Vein endothelial cell (primary cell): Measurements from ENCODE around the gene CYP11A1.

GRCh38 chr15:73804504-73804999 is 51.4 kb upstream of the INSYN1 start:
- CAGE, long polyA plus RNA, result no peak

- CAGE, long polyA plus RNA, result no peak
Measured at GRCh38 chr15:73809715-73810208, 56.6 kb upstream of the INSYN1 start.

DNA sequence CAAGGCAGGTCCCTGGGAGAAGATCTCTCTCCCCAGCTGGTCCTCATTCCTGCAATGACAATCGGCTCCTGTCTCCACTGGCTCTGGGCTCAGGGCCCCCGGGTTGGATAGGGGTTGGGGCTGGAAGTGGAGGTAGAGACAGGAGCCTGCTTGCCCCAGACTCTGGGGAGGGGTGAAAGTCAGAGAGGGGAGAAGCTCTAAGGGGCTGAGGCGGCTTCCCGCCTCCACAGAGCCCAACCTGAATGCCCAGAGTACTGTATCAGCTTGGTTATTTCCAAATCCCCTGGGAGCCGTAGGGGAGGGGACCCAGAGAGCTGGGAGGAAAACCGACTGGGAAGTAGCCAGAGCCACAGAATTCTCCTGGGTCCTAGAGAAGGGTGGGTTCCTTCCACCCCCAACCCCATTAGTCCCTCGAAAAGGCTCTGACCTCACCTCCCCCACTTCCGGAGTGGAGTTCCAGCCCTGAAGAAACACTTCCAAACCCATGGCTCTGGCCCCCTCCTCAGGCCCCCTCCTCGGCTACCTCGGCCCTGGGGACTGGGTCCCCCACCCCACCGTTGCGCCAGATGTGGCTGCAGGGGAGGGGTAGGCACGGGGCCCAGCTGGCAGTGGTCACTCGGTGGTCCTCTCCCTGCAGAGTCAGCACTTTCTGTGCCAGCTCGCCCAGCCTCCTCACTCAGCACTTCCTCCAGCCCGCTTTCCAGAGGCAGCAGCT is 3.7 kb upstream of the LOXL1 start:
- CAGE, long polyA plus RNA, result no peak

- CAGE, long polyA plus RNA, result no peak
Measured at GRCh38 chr15:73924227-73924844, 1.9 kb upstream of the LOXL1 start.

GRCh38 chr15:73981690-73982026 is 10.4 kb downstream of the STOML1 start:
- CAGE, long polyA plus RNA, result no peak

GRCh38 chr15:73996948-73997346 is 2.4 kb downstream of the PML start:
- CAGE, long polyA plus RNA, result no peak

DNA sequence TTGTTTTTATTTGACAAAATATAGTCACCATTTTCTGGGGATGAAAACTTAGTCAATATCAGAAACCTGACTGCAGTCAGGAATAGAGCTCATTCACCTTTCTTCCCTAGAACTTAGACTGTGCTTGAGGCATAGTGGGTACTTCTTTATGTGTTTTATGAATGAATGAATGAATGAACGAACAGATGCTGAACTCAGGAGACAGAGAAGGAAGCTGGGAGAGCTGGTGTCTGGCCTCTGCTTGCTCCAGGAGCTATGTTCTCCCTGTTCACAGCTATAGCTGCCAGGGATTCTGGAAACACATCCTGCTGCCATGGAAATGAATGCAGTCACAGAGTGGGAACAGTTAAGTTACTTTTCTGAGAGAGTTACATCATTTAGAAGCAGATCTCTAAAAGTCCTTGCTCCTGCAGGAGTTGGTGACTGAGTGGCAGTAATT is 17.0 kb upstream of the ISLR start:
- CAGE, long polyA plus RNA, result no peak

GRCh38 chr15:74174752-74175401 is 1.4 kb downstream of the ISLR start:
- CAGE, long polyA plus RNA, result no peak

DNA sequence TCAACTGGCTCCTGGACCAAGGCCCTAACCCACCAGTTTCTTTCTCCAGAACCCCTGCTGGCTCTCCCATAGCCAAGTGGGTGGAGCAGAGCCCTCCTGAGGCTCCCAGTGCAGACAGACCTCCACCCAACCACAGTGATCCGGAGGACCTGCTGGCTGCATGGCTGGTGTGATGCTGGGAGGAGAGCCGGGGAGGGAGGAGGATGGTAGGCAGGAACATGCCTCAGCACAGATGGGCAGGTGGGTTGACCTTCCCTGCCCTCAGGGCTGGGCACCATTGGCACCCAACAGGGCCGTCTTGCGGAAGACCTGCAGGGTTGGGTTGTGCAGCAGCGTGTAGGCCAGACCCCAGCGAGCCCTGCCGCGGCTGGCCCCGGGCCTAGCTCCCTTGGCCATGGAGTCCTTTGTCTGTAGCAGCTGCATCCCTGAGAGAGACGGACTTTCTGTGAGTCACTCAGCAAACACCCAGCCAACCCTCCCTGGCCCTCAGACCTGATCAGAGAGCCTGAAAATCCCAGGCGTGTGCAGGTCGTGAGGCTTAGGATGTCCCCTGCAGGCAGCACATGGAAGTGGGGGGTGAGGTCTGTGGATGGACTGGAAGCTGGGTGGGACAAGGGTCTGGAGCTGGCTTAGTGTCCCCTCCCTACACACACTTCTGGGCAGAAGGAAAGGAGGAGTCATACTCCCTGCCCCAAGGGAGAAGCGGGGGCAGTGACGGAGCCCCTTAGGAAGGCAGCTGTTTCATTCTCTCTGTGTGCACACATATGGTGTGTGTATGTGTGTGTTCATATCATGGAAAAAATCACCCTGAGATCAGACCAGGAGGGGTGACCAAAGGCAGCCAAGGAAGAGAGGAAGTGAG is 6.5 kb downstream of the ISLR start:
- CAGE, long polyA plus RNA, result no peak

DNA sequence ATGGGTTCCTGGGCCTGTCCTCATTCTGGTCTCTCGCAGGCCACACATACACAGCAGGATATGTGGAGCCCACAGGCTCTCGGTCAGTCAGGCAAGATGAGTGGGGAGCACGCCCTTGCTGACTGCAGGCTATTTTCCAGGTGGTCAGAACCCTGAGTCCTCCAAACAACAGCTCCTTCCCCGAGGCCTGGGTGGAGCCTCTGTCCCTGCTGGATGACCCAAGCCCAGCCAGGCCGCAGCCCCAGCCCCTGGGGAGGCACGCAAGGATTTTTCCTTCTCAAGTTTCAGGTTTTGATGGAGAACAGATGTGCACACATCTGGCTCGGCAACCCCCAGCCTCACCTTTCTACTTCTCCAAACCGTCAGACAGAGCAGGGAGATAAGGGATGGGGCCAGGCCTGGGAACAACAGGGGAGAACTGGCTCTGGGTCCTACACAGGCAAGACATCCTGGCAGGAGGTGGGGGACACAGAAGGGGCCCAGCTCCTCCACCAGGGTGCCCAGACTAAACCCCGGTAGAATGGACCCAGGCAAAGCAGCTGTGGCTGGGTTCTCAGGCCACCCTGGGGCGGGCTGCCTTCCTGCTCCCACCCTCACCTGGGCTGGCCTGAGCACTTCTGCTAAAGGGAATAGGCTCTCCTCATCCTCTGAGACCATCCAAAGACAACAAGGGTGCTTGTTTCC is 1.5 kb downstream of the STRA6 start:
- CAGE, long polyA plus RNA, result no peak

DNA sequence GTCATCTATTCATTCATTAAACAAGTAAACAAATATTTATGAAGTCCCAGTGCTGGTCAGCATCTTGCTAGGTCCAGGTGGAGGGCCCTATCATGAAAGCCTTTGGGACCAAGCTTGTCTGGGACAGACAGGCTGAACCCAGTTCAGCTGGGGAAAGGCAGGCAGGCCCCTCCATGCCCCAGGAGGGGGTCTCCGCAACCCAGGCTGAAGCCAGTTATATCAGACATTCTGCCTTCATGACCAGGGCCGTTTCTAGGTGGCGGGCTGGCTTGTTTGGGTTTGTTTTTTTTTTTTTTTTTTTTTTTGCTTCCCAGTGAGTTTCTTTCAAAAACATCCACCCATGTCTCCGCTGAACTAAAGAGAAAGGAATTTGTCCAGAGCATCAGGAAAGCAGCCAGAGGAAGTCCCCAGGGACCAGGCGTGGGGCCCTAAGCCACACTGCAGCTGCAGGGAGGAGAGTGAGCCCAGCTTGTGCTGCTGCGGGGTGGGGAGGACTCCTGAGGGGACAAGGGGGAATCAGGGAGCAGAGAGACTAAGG is 49.8 kb downstream of the CYP11A1 start:
- CAGE, long polyA plus RNA, result no peak

DNA sequence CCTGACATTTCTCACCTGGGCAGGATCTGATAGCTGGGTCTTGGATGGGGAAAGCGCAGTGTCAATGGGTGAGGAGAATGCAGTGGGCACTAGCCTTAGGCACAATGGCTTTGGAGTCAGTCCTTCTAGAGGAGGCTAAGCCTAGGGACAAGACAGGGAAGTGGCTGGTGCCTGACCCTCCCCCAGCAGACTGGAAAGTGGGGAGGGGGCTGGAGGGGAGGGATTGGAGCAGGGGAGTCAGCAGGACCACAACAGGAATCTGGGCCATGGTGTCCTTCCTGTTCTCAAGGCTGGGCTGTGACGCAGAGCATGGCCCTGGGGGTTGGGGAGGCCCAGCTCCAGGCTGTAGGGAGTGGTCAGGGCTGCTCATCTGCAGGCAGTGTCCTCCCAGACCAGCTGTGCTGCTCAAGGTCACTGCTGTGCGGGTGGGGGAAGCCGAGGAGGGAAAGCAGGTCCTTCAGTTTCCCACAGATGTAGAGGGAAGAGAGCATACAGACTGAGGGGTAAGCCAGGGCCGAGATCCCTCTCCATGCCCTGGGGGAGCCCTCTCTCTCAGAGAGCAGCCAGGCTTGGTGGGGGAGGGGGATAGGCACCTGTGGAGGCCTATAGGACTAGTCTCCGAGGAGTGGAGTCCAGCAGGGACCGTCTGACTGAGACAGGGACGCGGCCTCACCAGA is 40.7 kb downstream of the CYP11A1 start:
- CAGE, long polyA plus RNA, result no peak

DNA sequence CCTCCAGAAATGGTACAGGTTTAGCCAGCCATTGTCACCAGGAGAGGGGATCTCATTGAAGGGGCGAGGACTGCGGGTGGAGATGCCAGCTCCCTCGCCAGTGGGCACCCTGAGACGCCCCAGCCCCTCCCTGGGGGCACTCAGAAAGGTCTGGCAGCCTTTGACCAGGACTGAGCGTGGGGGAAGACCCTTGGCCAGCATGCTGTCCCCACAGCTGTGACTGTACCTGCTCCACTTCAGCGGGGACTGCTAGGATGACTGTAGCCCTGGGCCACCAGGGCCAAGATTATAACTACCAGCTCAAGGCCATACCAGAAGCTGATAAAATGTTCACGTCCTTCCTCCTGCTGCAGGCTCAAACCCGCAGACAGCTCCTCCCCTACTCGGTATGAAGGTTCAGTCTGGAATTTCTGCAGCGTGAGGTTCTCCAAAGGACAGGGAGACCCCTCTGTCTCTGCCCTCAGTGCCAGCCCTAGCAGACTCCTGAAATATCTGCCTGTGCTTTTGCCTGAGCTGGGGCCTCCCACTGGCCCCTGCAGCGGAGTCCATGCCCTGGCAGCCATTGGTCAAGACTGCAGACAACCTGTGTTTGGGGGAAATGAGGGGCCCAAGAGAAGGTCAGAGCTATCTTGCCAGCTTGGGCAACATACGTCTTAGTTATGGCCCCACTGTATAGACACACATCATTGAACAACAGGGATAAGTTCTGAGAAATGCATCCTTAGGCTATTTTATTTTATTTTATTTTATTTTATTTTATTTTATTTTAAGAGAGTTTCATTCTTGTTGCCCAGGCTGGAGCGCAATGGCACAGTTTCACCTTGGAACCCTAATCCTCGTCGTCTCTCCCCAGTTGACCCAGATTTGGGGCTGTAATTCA is at the start of gene CYP11A1:
TSS of gene CYP11A1 (minus strand) at position 262 of the 880 bp plus-strand sequence.
- CAGE, long polyA plus RNA, result no peak

GRCh38 chr15:74595696-74596003 is 20.0 kb upstream of the CLK3 start:
- CAGE, long polyA plus RNA, result no peak

GRCh38 chr15:74631435-74632158 is 16.0 kb downstream of the CLK3 start:
- CAGE, long polyA plus RNA, result no peak

DNA sequence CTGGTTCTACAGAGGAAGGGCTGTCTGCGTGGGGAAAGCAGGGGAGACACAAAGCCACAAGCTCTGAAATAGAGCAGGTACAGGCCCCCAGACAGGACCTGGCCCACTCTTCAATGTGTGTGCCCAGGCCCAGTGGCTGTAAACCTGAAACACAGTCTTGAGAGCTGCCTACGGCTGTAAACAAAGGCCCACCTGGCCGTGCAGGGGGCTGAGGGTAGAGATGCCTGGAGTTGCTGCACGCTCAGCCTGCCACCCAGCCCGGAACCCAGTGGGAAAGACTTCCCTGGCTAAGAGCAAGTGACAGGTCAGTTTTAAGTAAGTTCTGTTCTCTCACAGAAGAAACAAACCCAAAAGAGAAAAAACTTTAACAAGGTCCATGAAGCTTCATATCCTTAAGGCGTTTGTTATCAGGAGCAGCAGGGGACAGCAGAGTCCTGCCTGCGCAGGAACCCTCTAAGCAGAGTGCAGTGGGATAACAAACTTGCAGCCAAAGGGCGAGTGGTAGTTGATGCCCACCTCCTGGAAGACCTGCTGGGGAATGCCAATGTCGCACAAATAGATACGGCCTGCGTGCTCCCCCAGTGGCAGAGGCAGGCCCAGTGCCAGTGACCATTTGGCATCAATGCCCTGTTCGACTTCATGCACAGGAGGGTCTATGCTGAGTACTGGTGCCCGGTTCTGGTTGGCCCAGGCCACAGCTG is 16.7 kb downstream of the CLK3 start:
- CAGE, long polyA plus RNA, result no peak

DNA sequence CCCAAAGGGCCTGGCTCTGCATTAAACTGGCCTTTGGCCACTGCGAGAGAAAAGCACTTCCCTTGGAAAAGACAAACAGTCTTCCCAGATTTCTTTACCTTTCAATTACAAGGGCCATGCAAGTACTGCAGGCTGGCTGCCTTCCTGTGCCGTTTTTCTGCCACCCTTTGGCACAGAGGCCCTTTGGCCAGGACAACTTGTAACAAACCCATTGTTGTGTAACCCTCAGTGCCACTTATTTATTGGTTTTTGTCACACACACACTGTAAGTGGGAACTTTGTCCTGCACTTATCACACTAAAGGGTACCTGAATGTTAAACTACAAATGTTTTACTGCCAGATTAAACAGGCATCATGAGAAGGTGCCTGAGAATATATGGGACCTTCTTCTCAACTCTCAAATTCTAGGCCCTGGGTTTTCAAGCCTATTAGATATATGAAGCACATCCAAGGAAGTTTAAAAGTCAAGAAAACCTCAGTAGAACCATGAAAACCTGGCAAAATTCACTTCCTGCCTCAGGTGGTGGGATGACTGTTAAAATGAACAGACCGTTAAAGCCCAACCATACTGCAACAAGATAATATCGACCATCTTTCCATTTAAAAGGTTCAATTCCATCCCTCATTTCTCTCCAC is 31.4 kb downstream of the EDC3 start:
- CAGE, long polyA plus RNA, result no peak

DNA sequence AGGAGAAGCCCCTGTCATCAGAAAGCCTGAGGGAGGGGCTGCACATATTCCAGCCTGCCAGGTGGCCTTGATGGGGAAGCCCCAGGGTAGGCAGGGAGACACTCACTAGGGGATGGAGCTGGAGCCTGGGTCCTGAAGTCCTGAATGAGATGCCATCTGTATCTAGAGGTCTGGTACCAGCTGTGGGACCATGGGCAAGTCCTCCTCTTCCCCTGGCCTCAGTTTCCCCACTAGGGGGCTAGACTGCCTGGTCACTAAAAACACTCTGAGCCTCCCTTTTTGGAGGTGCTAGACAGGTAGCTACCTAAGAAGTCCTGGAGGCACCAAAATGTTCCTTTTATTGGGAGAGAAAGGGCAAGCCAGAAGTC is 285 bp downstream of the CYP1A1 start:
- CAGE, long polyA plus RNA, result no peak

DNA sequence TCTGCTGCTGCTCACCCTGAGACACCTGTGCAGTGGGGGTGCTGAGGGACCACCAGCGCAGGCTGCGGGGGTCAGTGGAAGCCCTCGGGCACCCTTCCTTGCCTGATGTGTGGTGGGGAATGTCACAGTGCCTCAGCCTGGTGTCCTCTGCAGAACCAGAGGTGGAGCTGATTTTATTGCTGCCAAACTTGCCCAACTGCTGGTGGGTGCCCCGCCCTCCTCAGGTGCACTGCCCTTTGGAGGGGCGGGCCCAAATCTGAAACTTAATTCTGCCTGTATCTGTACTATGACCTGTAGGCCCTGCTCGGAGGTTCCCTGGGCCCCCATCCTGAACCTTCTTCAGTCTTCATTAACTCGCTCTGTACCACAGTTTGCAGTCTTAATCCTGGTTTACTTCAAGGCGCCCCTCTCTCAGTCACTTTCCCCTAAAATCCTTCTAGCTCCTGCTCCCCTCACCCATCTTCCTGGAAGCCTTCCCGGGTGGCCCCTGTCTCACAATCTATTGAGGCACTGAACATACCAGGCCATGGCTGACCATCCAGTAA is 7.5 kb downstream of the CSK start:
- CAGE, long polyA plus RNA, result no peak

GRCh38 chr15:74815867-74816564 is 3.4 kb downstream of the LMAN1L start:
- CAGE, long polyA plus RNA, result no peak